Body of pancreas (tissue), 2 donors: ENCODE results near the gene TRIM44.

DNA sequence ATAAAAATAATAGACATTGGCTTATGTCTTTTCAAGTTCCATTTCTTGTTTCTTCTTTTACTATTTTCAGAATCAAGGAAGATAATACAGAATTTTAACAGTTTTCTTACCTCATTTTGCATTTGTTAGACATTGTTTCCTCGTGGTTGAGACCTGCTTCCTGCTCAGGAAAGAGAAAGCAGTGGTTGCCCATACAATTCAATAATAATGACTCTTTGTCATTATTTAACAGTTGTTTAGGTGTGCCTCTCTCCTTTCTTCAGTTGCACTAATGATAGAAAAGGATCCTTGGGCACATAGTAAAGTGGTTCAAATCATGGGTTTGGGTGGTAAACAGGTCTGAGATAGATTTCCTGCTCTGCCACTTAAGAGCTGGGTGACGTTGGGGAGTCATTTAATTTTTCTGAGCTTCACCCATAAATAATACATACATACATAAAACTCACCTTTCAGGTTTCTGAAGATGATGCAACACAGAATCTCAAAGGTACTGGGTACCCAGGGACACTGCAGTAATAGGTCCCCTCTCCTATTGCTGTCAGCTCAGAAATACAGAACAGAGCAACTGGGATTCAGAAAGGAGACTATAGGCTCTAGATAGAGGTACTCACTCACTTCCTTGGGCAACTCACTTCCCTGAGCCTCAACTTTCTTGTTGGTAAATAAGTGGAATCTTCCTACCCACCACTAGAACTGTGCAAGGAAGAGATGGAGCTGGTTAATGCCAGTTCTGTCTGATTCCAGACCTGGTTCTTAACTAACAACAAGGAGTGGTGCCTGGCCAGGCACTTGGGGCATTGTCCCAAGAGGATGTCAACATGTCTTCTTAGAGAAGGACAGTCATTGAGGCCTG lies 34.8 kb downstream of the CD44 start:
- PRO-cap = no peak
- RAMPAGE, long total RNA, 2 experiments = no peak in any of the 2 experiments

DNA sequence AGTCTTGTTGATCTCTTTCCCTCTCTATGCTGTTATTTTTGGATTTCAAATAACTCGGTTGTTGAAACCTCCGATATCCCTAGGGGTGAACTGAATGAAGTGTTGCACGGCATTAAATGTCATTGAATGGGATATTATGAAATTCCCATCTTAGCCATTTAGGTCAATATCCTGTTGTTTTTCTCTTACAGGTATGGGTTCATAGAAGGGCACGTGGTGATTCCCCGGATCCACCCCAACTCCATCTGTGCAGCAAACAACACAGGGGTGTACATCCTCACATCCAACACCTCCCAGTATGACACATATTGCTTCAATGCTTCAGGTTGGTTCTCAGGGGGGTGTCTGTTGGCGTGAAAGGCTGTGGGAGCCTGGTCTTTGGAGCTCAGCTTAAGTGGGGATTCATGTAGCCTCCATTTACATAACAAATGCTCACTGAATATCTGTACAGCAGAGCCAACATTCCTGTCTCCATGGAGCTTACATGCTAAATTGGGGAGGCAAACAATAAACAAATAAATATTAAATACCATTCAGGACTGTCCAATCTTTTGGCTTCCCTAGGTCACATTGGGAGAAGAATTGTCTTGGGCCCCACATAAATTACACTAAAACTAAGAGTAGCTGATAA lies 41.2 kb downstream of the CD44 start:
- PRO-cap = no peak
- RAMPAGE, long total RNA, 2 experiments = no peak in any of the 2 experiments

- PRO-cap = no peak
- RAMPAGE, long total RNA, 2 experiments = no peak in any of the 2 experiments
These were observed 42.4 kb downstream of the CD44 start for GRCh38 chr11:35181319-35181776.

DNA sequence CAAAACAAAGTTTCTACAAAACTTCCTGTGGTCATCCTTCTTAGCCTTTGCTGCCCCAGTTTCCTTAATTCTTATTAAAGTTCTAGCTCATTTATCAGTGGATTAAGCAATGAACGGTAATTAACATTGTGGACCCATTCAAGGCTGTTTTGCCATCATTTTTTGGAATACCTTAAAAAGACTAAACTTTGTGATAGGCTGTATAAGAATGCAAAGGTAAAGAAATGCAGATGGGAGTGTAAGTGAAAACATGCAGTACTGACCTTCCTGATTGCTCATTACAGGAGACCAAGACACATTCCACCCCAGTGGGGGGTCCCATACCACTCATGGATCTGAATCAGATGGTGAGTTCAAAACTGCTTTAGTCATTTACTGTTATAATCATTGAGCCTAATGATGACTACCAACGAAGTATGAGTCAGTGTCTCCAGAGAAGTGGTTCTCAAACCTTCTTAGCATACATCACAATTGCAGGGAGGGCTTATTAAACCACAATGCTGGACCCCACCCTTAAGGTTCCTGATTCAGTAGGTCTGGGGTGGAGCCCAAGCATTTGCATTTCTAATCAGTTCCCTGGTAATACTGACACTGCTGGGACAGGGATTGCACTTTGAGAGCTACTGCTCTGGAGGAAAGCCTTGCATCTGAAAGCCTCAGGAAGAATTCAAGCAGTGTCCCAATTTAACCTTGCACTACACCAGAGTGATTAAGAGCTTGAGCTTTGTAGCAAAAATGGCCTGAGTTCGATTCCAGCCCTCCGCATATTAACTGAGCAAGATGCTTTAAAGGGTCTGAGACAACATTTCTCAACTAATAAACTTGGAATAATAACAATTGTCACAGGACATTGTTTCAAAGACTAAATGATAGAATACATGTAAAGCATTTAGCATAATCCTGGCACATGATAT lies 75.9 kb downstream of the CD44 start:
- PRO-cap = no peak
- RAMPAGE, long total RNA, 2 experiments = no peak in any of the 2 experiments

- PRO-cap = no peak
- RAMPAGE, long total RNA, 2 experiments = no peak in any of the 2 experiments
These were observed 82.5 kb downstream of the CD44 start for GRCh38 chr11:35221389-35221854.

DNA sequence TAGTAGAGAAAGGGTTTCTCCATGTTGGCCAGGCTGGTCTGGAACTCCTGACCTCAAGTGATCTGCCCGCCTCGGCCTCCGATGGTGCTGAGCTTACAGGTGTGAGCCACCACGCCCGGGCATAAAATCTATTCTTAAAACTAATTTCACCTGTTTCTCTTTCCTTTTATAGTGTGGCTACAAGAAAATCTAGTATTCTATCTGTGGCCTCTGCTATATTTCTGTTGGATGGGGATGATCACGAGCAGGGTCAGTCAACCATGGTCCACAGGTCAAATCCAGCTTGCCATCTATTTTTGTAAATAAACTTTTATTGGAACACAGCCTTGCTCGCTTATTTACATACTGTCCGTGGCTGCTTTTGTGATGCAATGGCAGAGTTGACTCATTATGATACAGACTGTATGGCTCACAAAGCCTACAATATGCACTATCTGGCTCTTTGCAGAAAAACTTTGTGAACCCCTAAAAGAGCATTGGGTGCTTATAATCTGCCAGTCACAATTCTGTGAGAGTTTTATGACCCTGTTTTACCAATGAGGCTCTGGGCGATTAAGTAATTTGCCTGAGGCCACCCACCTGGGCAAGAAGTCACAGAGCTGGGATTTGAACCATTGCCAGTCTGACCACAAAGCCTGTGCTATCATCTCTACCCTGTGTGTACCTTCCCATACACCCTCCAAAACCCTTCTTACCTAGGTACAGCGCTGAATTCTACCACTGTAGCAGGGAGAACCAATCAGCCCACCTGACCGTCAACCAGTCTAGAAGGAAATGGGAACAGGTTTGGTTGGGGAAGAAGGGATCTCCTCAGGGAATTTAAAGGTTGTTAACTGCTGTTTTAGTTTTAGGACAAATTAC lies 28.3 kb downstream of the SLC1A2 start:
- PRO-cap = no peak
- RAMPAGE, long total RNA, 2 experiments = no peak in any of the 2 experiments

DNA sequence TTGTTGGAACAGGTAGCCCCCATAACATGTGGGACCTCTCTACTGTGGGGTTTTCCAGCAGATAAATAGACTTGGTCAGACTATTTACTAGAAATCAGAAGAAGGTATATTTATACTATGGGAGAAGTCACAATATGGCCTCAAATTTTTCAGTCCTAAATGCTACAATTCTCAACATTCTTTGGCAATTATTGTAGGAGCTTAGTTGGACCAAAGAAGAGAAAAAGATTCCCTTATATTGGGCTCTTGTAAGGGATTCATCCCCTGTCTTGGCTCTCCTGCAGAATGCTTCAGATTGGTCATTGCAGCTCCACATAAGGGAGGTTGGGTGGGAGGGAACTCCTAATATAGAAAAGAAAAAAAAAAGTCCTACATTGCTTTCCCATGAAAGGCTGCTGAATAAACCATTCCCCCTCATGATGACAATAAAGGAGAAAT lies 4.7 kb upstream of the SLC1A2 start:
- PRO-cap = no peak
- RAMPAGE, long total RNA, 2 experiments = no peak in any of the 2 experiments

- PRO-cap = no peak
- RAMPAGE, long total RNA, 2 experiments = no peak in any of the 2 experiments
These were observed 12.6 kb upstream of the FJX1 start for GRCh38 chr11:35605542-35606100.

- PRO-cap = bidirectional peak, plus-strand start at chr11:35662747, minus-strand start at chr11:35662797
- RAMPAGE, long total RNA, 2 experiments = start-site peak on the plus strand in 1 of 2 experiments, at chr11:35662859-35662907 at its widest, 273 reads per replicate
These were observed at the start of gene TRIM44 for GRCh38 chr11:35662558-35662945. Gene TRIM44 (plus strand): TSS chr11:35662775.

- PRO-cap = bidirectional peak, plus-strand start at chr11:35663212, minus-strand start at chr11:35663014; unidirectional peak, minus-strand start at chr11:35663281
- RAMPAGE, long total RNA, 2 experiments = start-site peak on the plus strand in 1 of 2 experiments, at chr11:35663100-35663334 at its widest, 169 reads per replicate
These were observed 608 bp downstream of the TRIM44 start for GRCh38 chr11:35662946-35663820.

GRCh38 chr11:35703821-35704497 lies 41.4 kb downstream of the TRIM44 start:
- PRO-cap = no peak
- RAMPAGE, long total RNA, 2 experiments = no peak in any of the 2 experiments

GRCh38 chr11:35797393-35797929 lies 134.9 kb downstream of the TRIM44 start:
- PRO-cap = no peak
- RAMPAGE, long total RNA, 2 experiments = no peak in any of the 2 experiments

- PRO-cap = no peak
- RAMPAGE, long total RNA, 2 experiments = no peak in any of the 2 experiments
These were observed 72.0 kb downstream of the LDLRAD3 start for GRCh38 chr11:36015859-36016362.

- PRO-cap = no peak
- RAMPAGE, long total RNA, 2 experiments = no peak in any of the 2 experiments
These were observed 147.7 kb downstream of the LDLRAD3 start for GRCh38 chr11:36091637-36091822.

DNA sequence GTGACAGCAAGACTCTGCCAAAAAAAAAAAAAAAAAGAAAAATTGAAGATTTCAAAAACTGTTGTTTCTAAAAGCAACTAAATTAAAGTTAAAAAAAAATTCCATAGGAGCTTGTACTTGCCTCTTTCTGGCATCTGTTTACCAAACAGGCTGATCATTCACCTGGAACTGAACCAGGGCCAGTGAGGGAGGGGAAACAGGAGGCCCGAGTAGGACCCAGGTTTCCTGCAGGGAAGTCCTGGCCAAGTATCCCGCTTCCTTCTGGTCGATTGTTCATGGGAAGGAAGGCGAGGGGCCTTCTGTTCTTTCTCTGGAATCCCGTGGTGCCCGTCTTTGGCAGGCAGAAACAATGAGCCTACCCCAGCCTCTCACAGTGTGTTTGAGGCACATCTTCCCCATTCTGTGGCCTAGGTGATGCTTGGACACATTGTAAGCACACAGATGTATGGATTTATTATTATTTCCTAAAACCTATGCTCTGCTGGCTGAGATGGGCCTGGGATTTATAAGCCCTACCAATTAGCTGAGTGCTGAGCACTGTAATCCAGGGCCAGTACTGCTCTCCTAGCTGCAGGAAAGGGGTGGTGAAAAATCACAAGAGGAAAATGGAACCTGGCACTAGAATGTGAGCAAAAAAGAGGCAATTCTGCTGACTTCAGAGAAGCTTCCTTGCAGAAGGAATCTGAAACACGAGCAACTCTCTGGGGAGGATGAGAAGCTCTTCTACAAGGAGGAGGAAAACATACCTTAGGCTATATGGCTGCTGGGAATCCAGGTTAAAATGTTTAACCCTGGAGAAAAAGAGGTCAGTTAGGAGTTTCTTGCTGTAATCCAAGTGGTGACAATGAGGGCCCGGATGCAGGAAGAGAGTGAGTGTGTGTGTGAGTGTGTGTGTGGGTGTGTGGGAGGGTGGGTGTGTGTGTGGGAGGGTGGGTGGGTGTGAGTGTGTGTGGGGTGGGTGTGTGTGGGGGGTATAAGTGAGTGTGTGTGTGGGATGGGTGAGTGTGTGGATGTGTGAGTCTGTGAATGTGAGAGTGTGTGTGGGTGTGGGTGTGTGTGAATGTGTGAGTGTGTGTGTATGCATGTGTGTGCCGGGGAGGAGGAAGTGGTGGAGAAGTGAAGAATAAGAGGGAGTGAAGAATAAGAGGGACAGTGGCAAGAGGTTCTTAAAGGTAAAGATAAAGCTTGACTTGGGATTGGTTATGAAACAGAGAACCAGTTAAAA lies 53.6 kb downstream of the PRR5L start:
- PRO-cap = no peak
- RAMPAGE, long total RNA, 2 experiments = no peak in any of the 2 experiments

DNA sequence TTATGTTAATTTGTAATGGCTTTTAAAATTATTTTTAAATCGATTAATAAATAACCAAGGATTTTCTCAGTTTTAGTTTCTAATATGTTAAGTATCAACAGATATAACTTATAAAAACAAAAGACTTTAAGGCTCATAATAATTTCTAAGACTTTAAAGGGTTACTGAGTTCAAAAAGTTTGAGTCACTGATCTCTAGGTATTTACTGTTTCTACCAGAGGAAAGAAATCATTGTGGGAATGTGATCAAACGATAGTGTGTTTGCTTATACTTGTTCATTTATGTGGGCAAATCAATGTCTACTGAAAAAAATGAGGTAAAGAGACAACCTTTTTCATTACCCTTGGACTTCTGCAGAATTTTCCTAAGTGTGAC lies 65.3 kb downstream of the PRR5L start:
- PRO-cap = no peak
- RAMPAGE, long total RNA, 2 experiments = no peak in any of the 2 experiments

DNA sequence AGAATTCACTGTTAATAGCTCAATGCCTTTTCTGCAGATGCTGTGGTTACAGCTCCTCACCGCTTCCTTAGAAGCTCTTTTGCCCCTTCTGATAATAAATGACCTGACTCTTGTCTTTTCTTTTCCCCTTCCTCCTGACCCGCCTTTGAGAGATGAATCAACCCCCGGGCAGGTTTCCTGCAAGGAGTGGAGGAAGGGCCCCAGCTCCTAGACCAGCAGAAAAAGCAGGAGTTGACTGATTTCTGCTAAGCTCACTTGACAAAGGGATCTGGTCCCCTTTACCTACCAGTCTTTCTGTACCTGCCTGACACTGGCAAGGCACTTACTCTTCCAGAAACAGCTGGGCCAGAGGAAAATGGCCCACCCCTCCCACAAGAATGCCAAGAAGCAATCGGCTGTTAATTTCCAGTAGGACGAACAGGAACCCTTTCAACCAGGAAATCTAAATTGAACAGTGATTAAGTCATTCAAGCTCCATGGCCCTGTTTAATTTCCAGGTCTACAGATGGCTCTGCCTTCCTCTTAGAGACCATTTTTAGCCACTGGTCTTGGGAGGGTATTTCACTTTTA lies 67.4 kb downstream of the PRR5L start:
- PRO-cap = no peak
- RAMPAGE, long total RNA, 2 experiments = no peak in any of the 2 experiments

DNA sequence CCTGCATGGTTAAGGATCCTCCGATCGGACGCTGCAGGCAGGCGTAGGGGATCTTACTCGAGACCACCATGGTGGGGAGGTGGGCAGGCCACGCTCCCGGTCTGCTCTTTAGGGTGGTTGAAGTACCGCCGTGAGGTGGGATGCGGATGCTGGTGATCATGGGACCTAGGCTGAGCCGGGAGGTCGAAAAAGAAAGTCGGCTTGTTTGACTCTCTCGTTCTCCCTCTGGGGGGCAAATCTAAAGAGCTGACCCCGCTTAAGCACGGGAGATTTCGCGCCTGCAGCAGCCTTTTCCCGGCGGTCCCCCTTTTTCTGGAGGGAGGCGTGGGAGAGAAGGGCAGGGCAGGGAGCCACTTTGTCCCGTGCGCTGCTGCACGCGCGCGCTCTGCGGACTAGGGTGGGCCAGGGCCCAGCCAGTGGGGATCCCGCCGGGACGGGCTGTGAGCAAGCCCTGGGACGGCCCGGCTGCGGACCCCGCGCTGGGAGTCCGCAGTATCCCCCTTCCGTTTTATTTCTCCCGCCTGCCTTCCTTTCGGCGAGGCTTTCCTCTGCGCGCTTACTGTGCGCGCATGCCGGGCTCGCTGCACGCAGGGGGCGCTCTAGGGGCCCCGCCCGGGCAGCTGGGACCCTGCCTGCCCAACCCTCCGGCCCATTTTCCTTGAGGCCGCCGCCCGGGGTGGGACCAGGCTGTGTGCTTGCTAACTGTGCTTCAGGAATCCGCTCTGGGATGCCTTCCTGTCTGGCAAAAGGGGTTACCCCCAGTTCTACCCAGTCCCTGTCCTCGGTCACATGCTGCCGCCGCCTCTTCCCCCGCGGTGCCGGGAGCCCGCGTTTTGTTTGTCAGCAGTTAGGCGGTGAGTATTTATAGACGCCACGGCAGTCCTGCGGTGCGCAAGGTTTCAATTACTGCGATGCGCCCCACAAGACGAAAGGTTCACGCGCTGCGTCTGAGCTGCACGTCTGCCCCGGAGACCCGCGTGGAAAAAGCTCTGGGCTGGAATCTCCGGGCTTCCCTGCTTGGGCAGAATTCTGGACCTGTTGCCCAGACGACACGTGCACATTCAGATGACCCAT lies 81.1 kb downstream of the PRR5L start:
- PRO-cap = bidirectional peak, plus-strand start at position 661 of the sequence, minus-strand start at position 394 of the sequence; unidirectional peak, minus-strand start at position 835 of the sequence
- RAMPAGE, long total RNA, 2 experiments = no peak in any of the 2 experiments

DNA sequence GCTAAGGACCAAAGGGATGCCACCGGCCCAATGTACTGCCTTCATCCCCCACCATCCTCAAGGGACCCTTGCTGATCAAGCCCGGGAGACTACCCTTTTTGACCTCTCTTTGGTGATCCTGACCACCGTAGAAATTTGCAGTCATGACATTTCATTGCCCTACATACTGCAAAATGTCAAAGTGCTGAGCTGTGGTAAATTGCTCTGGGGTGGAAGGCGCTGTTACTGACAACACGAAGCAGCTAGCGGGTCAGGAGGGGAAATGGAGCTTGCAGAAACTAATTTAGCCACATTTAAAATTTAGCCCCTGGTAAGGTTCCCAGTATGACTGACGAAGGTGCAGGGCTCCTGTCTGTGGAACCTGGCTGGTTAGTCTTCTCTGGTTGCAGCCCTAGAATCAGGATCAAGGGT lies 81.9 kb downstream of the PRR5L start:
- PRO-cap = no peak
- RAMPAGE, long total RNA, 2 experiments = no peak in any of the 2 experiments

- PRO-cap = no peak
- RAMPAGE, long total RNA, 2 experiments = no peak in any of the 2 experiments
These were observed 54.2 kb downstream of the TRAF6 start for GRCh38 chr11:36455627-36456581.